SP-49 (cell line): Measurements from ENCODE around the gene TYSND1.

DNA sequence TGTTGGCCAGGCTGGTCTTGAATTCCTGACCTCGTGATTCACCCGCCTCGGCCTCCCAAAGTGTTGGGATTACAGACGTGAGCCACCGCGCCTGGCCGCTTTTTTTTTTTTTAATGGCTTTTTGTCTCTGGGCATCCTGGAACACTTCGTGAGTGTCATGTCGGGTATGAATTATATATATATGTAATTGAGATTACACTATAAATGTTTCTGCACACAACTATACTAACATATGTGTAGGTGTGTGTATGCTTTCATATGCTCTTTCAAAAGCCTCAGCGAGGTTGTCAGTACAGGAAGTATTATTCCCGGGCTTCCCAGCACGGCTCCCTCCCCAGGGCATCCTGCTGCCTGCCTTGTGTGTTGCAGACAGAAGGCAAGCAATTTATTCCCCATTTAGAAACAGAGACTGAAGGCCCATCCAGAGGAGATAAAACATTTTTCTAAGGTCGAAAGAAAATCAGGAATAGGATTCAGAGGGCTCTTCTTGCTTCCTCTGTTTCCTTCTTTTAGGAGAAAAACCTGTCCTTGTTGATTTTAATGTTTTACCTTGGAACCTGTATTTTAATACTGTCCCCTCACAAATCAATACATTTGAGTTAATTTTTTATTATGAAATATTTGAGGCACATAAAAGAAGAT is 7.5 kb downstream of the HK1 start:
- PRO-cap, result no peak

- PRO-cap, result no peak
These were observed 46.0 kb downstream of the HK1 start for GRCh38 chr10:69364683-69364972.

GRCh38 chr10:69384107-69384744 is 32.5 kb downstream of the TACR2 start:
- PRO-cap, result no peak

DNA sequence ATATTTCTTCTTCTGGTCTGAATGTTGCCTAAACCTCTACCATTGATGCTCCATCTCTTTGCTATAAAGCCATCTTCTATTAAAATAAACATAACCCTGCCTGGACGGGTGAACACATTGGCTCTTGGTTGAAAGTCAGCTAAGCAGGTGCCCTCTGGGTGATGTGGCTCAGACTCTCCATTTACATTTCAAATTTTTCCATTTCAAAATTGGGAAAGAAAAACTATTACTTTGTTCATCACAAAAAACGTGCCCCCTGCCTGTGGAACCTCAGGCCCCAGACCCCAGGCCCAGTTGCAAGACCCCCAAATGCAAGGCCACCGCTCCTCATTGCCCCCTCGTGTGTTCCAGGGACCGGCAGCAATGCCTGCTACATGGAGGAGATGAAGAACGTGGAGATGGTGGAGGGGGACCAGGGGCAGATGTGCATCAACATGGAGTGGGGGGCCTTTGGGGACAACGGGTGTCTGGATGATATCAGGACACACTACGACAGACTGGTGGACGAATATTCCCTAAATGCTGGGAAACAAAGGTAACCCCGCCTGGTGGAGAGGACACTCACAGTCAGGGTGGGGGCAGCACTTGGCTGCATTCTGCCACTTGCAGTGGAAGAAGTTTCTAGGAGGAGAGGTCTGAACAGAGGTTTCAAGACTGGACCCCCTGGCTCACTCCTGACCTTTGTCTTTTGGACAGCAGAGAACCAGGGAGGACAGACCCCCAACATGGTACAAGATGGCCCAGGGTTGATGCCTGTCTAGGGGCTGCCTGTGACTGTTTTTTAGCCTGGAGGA is 24.7 kb downstream of the TACR2 start:
- PRO-cap, result no peak

DNA sequence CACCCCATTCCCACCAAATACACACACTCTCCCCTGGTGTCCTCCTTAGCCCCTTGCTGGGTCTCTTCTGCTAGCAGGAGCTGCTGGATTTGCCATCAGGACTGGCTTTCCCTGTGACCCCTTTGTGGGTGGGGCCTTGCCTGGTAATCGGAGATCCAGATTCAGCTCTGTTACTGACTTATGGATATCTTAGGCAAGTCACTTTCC is 1.5 kb downstream of the TSPAN15 start:
- PRO-cap, result no peak

GRCh38 chr10:69458302-69459133 is 7.3 kb downstream of the TSPAN15 start:
- PRO-cap, result no peak

- PRO-cap, result no peak
These were observed 16.6 kb downstream of the TSPAN15 start for GRCh38 chr10:69467797-69468425.

GRCh38 chr10:69472467-69473080 is 21.3 kb downstream of the TSPAN15 start:
- PRO-cap, result no peak

GRCh38 chr10:69732011-69733004 is 69.4 kb upstream of the COL13A1 start:
- PRO-cap, result no peak

GRCh38 chr10:69891060-69891285 is 89.3 kb downstream of the COL13A1 start:
- PRO-cap, result no peak

GRCh38 chr10:69898309-69899001 is 96.7 kb downstream of the COL13A1 start:
- PRO-cap, result no peak

GRCh38 chr10:69911839-69912060 is 110.0 kb downstream of the COL13A1 start:
- PRO-cap, result no peak

- PRO-cap, result unidirectional peak, minus-strand start at chr10:69956709
These were observed 96.1 kb upstream of the MACROH2A2 start for GRCh38 chr10:69956541-69956865.

DNA sequence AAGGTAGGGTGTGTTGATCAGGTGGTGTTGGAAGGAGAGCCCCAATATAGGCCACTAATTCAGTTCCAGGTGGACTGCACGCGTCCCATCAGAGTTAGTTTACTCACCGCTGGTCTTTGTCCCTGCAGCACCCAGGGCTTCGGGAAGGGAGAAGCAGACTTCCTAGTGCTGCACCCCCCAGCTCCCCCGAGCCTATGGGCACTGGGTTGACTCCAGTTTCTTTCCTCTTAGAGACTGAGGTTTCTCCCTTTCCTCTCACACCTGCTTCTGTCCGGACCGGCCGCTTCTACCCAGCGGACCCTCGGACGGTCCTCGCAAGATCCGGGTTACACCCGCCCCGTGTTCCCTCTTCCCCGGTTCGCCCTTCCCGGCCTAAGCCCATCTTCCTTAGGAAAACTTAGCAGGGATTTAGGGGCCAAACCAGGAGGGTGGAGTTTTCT is 540 bp downstream of the AIFM2 start:
- PRO-cap, result no peak

DNA sequence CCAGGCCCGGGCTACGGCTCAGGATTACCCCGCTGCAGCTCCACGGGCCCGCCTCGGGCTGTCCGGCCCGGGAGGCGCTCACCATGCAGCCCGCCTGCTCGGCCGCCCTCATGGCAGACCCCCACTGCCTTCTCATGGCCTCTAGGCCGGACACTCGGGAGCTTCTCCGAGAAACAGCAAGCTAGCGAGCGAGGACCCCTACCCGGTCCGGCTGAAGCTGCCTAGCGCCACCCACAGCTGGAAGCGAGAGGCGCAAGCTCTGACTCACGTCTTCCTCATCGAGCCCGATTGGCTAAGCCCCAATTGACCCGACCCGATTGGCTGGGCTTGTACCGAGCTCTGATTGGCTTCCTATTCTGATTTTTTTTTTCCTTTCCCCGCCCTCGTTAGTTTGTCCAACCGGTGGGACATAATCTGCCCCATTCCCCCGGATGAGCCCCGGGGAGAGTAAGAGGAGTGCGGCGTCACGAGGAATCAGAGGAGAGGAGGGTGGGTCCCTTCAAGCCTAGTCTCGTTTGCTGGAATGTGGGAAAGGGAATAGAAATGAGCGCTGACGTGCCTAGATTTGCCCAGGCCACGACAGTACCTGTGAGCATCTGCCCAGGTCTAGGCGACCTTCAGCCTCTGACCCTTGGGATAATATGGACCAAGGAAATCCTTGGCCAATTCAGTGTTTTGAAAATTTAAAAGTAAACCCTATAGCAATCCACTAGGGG is at the start of gene TYSND1:
Gene TYSND1, minus strand, starts transcription at position 250 of the 716 bp plus-strand sequence.
- PRO-cap, result bidirectional peak, plus-strand start at position 422 of the sequence, minus-strand start at position 219 of the sequence

GRCh38 chr10:70151985-70153107 is 5.8 kb upstream of the TYSND1 start:
- PRO-cap, result no peak

DNA sequence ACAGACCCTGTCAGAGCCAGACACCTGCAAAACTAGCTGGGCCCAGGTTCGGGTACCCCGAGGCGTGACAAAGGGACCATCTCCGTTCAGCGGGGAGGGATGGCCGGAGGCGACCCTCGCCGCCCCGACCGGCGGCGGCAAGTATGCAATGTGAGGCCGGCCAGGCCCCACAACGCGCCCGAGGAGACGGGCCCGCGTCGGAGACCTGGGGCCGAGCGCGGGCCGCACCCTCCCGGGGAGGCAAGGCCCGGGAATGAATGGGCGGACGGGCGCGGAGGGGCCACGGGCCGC is 321 bp downstream of the PPA1 start:
- PRO-cap, result no peak

DNA sequence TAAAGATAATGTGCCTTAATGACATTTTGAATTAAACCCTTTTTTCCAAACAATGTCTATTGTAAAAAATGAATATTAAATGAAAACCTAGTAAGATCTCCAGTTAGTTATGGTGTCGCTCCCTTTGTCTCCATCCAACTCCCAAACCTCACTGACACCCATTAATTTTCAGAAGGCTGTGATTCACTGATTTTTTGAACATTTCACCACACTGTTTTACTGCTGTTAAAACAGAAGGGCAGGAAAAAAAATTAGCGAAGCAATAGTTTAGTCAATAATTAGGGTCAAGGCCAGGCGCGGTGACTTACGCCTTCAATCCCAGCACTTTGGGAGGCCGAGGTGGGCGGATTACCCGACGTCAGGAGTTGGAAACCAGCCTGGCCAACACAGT is 1.3 kb upstream of the PPA1 start:
- PRO-cap, result no peak

GRCh38 chr10:70323692-70324401 is 40.0 kb upstream of the NPFFR1 start:
- PRO-cap, result no peak

DNA sequence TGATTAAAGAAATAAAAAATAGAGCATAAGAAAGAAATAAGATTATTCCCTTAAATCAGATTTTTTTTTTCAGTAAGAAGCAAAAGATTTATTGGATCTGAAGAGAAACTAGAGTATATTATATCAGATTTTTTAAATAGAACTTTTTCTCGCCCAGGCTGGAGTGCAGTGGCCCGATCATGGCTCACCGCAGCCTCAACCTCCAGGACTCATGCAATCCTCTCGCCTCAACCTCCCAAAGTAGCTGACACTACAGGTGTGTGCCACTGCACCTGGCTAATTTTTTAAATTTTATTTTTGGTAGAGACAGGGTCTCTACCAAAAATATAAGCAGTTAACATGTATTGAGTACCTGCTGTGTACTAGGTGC is 11.4 kb downstream of the LRRC20 start:
- PRO-cap, result no peak